Epidermal melanocyte (primary cell): ENCODE measurements around the genes C12orf76, ATP2A2 and VPS29.

DNA sequence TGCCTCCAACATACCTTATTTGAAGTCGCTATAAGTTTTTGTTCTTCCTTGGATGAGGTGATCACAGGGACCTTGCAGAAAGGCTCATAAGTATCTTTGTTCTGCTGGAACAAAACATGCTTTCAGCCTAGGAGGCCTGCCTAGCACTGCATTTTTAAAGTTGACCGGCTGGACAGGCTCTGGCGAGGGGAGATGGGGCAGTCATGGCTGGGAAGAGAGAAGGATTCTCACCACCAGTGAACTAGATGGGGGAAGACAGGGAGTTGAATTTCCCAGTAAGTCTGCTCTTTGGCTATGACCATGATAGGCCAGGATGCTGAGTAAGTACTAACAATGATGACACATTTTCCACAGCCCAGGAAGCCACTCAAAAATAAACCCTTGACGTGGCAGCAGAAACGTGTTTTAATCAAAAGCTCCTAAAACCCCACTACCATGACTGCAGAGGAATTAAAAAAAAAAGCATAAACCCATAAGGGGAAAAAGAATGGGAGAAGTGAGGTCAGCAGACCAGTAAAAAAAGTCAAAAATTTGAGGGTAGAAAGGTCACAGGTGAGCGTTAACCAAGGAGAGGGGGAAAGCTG is 19.0 kb downstream of the KCTD10 start:
- RRBS: no CpG with 5 or more reads among the region's 6 CpGs

DNA sequence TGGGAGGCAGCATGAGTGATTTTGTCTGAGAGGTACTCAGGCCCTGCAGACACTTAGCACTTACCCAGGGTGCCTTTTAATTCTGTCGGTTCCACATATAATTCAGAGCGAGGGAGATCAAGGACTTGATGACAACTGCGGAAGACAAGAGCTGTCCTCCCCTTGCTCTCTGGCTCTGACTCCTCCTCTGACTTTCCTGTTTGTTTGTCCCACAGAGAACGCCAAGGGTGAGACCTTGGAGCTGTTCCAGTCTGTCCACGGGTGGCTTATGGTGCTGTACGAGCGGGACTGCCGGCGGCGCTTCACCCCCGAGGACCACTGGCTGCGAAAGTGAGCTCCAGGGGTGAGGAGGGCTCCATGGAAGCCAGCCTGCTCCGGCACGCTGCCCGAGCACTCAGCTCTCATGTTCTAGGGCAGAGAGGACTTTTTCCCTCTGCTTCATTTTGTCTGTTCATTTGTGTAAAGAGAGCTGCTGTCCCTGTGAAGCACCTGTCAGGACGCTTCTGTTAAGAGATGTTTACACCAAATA is 32.8 kb downstream of the UBE3B start:
- RRBS: 99% methylated on average over 6 of the region's 16 CpGs

GRCh38 chr12:109534288-109534825 is 38.9 kb downstream of the MMAB start:
- RRBS: 98% methylated on average over 2 of the region's 19 CpGs

DNA sequence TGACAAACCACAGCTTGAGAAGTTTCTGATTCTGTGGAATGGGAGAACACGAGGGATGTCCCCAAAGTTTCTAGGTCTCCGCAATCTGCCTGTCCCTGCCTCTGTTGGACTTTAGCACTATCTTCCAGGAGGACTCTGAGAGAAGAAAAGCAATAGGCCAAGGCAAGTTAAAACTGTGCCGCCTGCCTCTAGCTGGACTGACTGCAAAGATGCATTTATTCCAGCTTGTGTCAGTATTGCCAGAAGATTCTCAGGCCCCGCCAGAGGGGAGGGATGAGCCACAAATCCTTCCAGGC is 19.9 kb downstream of the MMAB start:
- RRBS: no CpG with 5 or more reads among the region's 4 CpGs

DNA sequence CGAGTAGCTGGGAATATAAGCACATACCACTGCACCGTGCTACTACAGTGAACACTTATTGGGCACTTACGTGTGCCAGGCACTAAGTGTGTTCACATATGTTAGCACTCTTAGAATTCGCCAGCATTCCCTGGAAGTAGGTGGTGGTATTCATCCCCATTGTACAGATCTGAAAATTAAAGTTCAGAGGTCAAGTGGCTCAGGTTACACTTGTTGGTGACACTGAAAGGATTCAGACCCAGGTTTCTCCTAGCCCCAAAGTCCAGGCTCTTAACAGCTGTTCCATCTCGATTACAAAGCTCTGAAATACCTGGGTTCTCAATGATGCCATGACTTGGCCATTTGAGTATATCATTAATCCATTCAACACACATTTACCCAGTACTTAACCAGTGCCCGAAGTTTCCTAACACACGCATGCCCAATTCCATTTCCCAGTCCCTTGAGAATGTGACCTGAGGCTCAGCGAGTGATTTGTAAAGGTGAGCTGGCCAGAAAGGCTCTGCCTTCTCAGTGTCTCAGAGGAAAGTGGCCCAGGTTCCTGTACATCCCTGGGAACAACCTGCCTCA is 4.8 kb downstream of the MVK start:
- RRBS: no CpG with 5 or more reads among the region's 8 CpGs

DNA sequence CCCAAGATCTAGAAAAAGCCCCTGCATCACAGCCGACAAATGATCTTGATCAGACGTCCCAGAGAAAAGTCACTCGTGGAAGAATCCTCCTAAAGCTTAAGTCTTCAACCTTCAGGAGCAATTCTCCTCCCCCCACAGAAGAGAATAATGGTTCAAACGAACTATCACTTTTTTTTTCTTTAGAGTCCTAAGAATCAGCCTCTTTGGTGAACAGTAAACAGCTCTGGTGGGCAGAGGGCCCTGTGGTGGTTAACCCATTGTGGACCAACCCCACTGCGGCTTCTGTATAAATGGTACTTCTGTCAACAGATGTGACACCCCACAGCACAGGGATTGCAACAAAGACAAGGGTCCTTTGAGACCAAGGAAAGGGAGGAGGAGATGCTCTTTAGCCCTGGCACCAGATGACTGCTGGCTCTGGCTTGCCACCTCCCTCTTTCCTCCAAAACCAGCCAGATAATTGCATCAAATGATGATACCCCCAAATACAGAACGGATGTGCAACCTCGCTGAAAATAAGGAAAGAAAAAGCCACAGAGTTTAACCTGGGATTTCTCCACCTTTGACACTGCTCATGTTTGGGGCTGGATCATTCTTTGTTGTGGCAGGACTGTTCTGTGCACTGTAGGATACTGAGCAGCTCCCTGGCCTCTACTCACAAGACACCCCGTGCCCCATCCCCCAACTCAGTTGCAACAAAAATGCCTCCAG is 2.4 kb downstream of the GLTP start:
- RRBS: no CpG with 5 or more reads among the region's 8 CpGs

GRCh38 chr12:109946411-109947186 is 46.5 kb downstream of the TCHP start:
- RRBS: no CpG with 5 or more reads among the region's 7 CpGs

- RRBS: no CpG with 5 or more reads among the region's 7 CpGs
Measured at GRCh38 chr12:109994386-109995098, 1.6 kb downstream of the GIT2 start.

DNA sequence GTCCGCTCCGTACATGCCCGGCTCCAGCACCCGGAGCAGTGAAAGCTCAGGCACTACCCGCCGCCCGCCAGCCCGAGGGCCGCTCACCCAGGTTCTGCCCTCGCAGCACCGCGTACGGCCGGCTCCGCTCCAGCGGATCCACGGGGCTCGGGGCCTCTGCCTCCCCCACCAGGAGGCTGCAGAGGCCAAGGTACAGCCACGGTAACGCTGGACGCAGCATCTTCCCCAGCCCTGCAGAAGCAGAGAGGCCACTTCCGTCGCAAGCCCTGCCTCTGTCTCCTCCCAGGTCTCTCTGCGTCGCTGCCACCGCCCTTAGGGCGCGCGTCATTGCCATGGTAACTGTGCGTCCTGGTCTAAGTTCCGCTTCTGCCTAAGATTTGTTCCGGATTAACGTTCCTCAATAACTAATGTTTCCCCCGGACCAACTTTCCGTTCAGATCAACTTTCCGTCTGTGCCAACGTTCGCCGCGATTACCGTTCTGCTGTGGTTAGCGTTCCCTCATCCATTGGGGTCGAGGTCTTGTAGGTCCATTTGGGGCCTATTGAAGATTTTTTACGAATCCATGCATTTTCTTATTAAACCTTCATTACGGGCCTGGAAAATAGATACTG is at the start of gene C12orf76:
Gene C12orf76 (minus strand): TSS at position 247 of the 612 bp plus-strand sequence.
- RRBS: under 1% methylated on average over 9 of the region's 45 CpGs

- RRBS: no CpG with 5 or more reads among the region's 6 CpGs
Measured at GRCh38 chr12:110233444-110233891, 47.6 kb upstream of the ATP2A2 start.

DNA sequence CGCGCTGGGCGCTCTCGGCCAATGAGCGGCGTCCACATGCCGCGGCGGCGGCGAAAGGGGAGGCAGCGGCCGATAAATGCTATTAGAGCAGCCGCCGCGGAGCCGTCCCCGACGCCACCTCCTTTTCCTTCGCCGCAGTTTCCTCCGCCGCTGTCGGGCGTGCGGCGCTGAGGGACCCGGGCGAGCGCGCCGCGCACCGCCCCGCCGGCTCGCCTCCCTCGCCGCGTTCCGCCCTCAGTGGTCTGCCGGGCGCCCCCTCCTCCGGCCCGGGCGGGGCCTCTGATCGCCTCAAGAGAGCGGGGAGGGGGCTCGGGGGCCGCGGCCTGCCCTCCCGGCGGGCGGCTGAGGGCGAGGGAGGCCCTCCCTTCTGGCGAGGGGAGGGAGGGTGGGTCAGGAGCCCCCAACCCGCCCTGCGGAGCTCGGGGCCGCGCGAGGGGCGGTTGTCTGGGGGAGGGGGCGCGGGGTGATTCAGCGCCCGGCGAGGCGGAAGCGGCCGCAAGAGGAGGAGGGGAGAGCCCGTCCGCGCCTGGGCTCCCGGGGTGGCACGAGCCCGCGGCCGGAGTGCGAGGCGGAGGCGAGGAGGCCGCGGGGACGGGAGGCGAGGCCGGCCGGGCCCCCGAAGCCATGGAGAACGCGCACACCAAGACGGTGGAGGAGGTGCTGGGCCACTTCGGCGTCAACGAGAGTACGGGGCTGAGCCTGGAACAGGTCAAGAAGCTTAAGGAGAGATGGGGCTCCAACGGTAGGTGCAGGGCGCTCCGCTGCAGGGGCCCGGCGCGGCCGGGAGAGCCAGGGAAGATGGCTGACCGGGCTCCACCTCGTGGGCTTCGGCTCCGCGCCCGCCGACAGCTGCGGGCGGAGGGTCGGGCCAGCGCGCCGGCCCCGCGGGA is at the start of gene ATP2A2:
Gene ATP2A2 (plus strand): TSS at position 82 of the 890 bp plus-strand sequence.
- RRBS: 4% methylated on average over 43 of the region's 118 CpGs

DNA sequence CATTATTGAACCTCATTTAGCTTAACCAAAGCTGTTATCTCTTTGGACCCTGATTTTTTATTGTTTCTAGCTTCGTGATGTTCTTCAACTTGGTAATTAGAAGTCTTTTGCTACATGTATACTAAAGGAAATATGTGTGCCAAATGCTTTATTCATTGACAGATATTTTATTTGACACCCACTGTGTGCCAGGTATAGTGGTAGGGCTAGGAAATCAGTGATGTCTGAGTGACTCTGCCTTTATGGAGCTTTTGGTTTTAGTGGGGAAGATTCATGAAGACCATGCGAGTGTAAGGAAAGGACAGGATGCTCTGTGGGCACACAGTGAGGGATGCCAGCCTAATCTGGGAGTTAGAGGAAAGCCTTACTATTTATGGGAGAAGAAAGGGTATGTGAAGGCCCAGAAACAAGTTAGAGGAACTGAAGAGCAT is 35.4 kb downstream of the ATP2A2 start:
- RRBS: no CpG with 5 or more reads among the region's 2 CpGs

GRCh38 chr12:110322630-110323188 is 41.7 kb downstream of the ATP2A2 start:
- RRBS: no CpG with 5 or more reads among the region's 2 CpGs

DNA sequence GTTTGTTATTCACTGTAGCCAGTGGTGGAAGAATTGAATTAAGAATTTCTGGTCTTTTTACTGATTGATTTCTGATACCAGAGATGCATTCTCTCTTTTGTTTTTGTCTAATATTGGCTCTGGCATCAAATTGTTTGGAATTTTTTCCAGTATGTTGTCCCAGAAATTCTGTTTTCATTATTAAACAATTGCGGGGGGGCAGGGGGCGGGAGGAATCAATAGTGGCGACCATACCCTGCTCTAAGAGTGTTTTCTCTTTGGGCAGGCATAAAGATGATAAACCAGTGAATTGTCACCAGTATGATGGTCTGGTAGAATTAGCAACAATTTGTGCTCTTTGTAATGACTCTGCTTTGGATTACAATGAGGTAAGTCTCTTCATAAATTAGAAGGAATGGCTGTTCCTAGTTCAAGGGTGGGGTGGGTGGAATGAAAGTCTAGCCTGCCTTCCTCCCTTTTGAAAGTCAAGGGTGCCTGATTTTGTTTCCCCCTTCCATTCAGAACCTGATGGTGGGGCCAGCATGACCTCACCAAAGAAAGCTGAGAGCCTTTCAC is 51.9 kb downstream of the ATP2A2 start:
- RRBS: no CpG with 5 or more reads among the region's 3 CpGs

DNA sequence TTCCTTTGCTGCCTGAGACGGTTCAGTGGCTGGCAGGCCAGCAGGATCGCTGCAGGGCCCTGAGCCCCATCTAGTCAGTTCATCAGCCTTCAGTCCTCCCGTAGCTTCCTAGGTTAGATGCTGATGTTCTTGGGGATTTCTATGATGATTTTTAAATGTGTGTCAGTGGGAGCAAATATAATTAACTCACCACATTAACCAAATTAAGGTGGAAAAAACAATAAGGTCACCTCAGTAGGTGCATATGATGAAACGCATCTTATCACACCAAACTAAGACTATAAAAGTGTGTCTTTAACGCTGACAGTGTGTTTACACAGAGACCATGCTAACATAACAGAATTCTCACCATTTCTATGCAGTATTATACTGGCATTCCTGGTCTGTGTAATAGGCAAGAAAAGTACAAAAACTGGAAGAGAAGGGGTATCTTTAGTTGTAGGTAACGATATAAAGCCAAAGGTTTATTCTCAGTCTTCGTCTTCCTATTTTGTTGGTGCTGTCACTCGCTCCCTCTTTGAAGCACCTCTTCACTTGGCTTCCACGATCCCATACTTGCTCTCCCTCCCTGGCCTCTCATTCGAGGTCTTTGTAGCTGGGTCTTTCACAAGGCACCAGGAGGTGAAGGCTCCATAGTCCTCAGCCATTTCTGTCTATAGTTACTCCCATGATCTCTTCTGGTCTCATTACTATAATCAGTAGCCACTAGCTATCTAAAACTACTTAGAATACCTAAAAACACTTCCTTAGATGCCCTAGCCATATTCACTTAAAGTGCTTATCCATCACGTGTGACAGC is 56.7 kb downstream of the ATP2A2 start:
- RRBS: no CpG with 5 or more reads among the region's 11 CpGs

DNA sequence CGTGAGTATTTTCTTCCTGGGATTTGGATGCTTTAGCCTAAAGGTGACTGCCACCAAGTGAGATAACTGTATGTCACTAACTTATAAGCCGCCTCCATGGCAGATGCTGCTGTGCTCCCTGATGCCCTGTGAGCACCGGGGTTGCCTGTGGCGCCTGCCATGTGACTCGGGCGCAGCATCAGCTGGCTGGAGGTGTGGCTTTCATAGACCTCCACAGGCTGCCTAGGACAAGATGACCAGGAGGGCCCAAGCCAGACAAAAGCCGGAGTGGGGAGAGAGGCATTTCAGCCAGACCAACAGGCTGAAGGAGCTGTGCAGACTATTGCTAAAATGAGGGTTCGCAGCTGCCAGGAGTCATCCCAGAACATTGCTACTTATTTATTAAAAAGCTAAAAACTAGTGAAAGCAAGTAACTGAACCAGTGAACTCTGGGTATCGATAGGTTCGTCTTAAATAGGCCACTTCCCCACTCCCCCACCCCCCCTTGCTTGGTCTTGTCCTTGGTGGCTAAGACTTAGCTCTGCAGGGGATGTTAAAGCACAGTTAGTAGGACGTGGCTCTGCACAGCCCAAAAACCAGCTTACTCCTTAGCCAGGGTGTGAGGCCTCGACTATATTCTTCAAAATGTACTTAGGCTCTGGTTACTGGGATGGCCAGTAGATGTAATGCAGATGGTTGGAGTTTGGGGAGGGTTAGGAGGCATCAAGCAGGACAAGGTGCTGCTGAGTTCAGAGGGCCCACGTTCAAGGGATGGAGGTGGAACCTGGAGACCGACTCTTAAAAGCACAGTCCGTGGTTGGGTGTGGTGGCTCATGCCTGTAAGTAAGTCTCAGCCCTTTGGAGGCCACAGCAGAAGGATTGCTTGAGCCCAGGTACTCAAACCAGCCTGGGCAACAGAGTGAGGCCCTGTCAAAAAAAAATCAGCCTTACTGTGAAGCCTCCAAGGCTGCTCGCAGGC is 55.4 kb downstream of the ANAPC7 start:
- RRBS: no CpG with 5 or more reads among the region's 16 CpGs

GRCh38 chr12:110501971-110502433 is at the start of gene VPS29:
TSS of gene VPS29 (minus strand) at chr12:110502111.
- RRBS: 0% methylated on average over 4 of the region's 39 CpGs

DNA sequence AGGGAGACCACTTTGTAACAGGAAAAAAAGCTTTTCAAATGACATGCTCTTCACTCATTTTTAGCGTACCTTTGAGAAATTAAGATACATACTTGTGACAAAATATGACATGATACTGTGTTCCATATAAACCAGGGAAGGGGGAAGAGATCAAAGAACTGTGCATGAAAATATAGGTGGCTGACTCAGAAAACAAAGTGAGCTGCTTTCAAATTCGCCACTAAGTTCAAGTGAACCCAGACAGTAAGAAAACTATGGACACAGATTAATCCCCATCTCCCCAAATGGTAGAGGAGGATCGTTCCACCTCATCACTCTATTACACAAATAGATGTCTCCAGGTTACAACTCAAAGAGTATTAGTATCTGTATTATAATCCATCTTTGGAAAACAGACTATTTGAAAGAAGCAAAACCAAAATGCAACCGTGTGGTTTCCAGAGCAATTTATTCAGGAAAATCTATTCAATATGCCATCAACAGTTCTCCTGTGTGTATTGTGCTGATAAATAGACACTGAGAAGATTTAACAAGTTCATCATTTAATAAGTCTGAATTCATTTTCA is 23.2 kb downstream of the PPP1CC start:
- RRBS: no CpG with 5 or more reads among the region's 4 CpGs

- RRBS: no CpG with 5 or more reads among the region's 6 CpGs
Measured at GRCh38 chr12:110720405-110721196, 22.1 kb downstream of the PPP1CC start.

DNA sequence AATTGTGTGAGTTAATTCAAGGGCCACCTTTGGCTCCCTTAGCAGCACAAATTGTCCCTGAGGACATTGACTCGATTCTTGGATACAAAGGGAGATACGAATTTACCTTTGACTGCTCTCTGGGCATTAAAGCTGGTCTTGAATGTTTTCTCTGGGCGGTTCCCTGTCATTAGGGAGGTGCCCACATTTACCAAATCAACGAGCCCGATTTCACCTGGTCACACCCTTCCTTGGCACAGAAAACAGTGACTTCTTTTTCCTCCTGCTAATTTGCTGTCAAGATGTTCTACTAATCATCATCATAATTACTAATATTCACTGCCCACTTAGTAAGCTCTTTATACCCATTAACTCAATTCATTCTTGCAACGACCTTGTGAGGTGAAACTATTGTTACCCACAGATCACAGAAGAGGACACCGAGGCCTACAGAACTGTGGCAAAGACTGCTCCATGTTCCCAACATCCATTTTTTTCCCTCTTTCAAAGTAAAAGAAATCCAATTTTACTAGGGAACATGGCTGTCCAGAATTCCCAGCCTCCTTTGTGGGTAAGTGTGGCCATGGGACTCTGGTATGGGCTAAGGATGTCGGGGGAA is 27.0 kb upstream of the CCDC63 start:
- RRBS: no CpG with 5 or more reads among the region's 8 CpGs